ENCODE measurements around the gene PLCXD3.

GRCh38 chr5:39473276-39473769 lies 48.5 kb upstream of the DAB2 start:
- PRO-cap, 6 experiments: no peak in any of the 6 experiments
- RAMPAGE, long total RNA, 2 experiments: no peak in any of the 2 experiments
- RRBS: no CpG with 5 or more reads among the region's 3 CpGs

- PRO-cap, 6 experiments: no peak in any of the 6 experiments
- RAMPAGE, long total RNA, 2 experiments: no peak in any of the 2 experiments
- RRBS: no CpG with 5 or more reads among the region's 7 CpGs
These were observed 332.7 kb upstream of the DAB2 start for GRCh38 chr5:39757472-39757799.

DNA sequence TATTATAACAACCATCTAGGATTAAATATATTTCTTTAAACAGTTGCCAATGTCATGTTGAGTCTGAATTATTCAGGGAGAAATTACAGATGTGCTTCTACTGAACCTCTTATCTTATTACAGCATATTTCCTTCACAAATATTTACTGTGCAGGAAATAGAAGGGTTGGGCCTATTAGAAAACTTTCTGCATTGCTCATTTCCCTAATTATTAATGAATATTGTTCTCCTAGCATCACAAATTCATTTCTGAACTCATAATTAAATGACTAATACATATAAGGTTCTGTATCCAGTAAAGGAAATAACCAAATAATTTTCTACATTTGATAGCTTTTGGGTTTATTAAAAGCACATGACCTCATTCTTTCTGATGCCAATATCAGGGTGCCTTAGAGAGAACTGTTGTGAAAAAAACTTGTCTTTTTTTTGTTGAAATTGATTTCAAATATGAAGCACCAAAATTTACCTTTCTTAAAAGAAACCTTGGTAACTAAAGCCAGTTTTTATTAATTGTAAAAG lies 476.8 kb upstream of the PTGER4 start:
- PRO-cap, 6 experiments: peak in 2 of 6 experiments; most common plus-strand start position 376 of the sequence (in 1); most common minus-strand start position 85 of the sequence (in 1)
- RAMPAGE, long total RNA, 2 experiments: no peak in any of the 2 experiments

GRCh38 chr5:40442357-40442943 lies 237.3 kb upstream of the PTGER4 start:
- PRO-cap, 6 experiments: no peak in any of the 6 experiments
- RAMPAGE, long total RNA, 2 experiments: no peak in any of the 2 experiments
- RRBS: no CpG with 5 or more reads among the region's 3 CpGs

DNA sequence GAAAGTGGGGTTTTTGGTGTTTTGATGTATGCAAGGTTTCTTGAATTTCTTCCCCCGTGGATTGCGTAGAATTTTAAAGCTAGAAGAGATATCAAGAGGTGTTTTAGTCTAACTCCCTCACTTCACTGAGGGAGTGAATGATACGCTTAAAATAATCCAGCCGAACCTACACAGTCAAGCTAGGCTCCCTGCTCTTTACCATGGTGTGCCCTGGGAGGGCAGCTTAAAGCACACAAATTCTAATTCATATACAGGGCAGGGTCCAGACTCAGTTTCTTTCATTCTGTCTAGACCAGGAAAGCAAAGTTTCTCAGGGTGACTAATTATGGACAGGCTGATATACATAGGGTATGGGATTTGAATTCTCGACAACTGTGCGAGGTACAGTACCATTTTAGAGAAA lies 2.6 kb downstream of the PTGER4 start:
- PRO-cap, 6 experiments: no peak in any of the 6 experiments
- RAMPAGE, long total RNA, 2 experiments: no peak in any of the 2 experiments
- RRBS: no CpG with 5 or more reads among the region's 6 CpGs

- PRO-cap, 6 experiments: peak in 1 of 6 experiments; most common minus-strand start chr5:41509894 (in 1)
- RAMPAGE, long total RNA, 2 experiments: no peak in any of the 2 experiments
- RRBS: no CpG with 5 or more reads among the region's 36 CpGs
These were observed 820 bp downstream of the PLCXD3 start for GRCh38 chr5:41509350-41510211.

DNA sequence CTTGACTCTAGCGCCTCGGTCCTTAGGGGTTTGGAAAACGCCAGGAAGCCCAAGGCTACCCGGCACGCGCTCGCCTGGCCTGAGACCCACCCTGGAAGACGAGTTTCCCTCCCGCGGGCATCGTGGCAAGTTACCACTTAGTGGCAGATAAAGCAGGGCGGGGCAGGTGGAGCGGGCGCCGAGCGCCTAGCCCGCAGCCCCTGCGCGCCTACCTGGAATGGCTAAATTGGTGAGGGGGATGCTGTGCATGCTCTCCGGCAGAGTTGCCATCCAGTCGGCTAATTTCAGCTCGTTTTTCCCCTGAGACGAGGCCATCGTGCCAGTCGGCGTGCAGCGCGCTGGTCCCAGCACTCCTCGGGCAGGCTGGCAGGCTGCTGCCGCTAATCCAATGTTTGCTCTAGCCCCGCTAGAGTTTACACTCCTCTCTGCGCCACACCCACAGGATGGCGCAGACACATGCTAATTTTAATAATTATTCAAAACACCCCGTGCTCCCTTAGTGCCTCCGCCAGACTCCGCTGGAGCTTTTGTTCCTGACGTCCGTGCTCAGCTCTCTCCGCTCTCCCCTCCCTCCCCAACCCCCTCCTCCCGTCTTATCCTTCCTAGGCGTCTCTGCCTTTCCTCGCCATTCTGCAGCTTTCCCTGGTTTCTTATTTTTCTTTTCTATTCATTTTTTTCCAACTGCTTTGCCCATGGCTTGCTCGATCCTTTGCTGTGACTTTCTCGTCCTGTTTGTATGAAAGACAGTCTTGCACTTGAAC lies at the start of gene PLCXD3:
TSS of gene PLCXD3 (minus strand) at position 390 of the 761 bp plus-strand sequence.
- PRO-cap, 6 experiments: peak in 6 of 6 experiments; most common plus-strand start position 523 of the sequence (in 4); most common minus-strand start position 382 of the sequence (in 2)
- RAMPAGE, long total RNA, 2 experiments: start-site peak on the minus strand in 2 of 2 experiments, centred at positions 392 to 394 of the sequence, 783 to 855 reads per replicate
- RRBS: no CpG with 5 or more reads among the region's 44 CpGs

DNA sequence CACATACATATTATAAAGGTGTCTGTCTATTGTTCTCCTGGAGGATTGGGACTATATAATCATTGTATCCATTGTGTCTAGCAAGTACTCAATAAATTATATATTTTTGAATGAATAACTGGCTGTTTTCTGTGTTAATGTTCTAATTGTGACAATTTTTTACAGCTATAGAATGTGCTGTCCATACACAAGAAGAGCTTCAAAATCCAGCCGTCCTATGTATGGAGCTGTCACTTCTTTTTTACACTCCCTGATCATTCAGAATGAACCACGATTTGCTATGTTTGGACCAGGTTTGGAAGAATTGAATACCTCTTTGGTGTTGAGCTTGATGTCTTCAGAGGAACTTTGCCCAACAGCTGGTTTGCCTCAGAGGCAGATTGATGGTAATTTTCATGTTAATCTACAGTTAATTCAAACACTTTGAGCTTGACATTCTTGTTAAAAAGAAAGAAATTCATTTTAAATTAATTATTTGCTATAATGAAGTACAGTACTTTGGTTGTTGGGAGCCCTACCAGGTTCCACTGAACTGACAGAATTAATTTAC lies 4.5 kb downstream of the FBXO4 start:
- PRO-cap, 6 experiments: no peak in any of the 6 experiments
- RAMPAGE, long total RNA, 2 experiments: no peak in any of the 2 experiments
- RRBS: no CpG with 5 or more reads among the region's 2 CpGs

DNA sequence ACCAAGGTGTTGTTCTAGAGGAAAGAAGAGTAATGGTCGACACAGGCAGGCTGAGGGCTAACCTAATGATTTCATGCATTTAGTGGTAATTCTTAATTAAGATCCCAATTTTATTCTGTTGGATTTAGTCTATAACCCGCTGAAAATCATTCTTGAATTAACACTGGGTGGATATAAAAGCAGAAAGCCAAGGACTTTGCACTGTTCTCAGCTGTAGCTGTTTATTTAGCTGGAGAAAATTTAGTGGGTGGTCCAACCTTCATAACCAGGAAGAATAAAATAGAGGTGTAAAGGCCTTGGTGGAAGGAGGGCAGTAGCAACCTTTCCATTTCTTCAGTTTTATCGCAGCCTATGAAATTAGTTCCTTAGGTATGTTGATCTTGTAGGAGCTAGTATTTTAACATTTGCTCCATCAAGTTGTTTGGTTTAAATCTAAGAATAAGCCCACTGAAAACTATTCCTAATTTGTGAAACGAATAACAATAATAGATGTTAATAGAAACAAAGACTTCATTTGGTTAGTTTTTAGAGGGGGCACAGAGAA lies 92.3 kb downstream of the GHR start:
- PRO-cap, 6 experiments: no peak in any of the 6 experiments
- RAMPAGE, long total RNA, 2 experiments: no peak in any of the 2 experiments
- RRBS: no CpG with 5 or more reads among the region's 4 CpGs

DNA sequence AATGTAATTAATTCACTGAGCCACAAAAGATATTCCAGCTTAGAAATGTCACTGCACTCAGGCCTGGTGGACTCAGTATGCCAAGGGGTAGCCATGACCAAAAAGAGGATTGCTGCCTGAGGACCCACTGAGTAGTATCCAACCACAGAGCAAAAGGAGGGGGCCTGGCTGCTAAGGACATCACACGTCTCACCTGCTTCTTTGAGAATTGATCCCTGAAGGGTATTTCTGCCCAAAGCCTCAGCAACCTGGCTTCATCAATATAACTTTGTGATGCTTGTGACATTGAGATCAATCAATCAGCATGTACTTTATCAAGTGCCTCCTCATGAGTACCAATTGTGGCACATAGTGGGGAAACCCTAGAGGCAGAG lies 134.6 kb upstream of the CCDC152 start:
- PRO-cap, 6 experiments: no peak in any of the 6 experiments
- RAMPAGE, long total RNA, 2 experiments: no peak in any of the 2 experiments
- RRBS: no CpG with 5 or more reads among the region's 1 CpG

- PRO-cap, 6 experiments: no peak in any of the 6 experiments
- RAMPAGE, long total RNA, 2 experiments: no peak in any of the 2 experiments
- RRBS: no CpG with 5 or more reads among the region's 11 CpGs
These were observed 97.2 kb upstream of the SELENOP start for GRCh38 chr5:42908913-42909209.

DNA sequence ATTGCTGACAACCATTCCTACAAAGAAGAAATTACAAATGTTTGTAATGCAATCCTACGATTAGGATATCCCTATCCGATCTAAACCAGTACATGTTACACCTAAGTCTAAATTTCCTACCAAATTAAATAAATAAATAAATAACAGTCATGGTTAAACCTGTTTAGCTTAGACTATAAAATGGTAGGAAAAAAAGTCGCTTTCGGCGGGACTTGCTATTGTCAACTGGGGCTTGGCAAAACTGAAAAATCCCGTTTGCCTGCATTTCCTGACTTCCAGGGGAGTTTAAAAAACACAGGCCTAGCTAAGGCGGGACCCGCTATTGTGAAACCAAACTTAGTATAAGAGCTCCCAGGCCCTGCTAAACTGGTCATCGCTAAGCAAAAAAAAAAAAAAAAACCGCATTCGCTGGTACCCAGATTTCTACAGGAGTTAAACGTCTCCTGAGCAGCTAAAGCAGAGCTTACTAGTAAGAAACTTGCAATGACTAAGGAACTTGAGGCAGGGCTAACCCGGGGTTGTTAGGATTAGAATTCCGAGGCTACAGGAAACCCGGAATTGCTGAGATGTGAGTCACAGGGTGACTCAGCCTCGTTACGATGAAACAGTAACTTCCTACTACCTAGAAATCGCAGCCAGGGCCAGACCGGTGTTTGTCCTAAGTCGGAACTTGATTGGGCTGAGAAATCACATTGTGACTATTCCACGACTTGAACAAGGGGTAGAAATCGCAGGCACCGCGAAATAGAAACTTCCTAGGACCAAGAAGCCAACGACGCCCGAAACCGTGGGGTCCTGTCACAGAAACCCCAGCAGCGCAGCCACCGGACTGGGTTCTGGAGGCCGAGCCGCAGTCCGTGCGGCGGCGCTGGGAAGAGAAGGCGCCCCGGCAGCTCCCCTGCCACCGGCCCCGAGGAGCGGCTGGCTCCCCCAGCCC lies 89.6 kb downstream of the ANXA2R start:
- PRO-cap, 6 experiments: peak in 6 of 6 experiments; most common plus-strand start position 618 of the sequence (in 3); most common minus-strand start position 468 of the sequence (in 5)
- RAMPAGE, long total RNA, 2 experiments: no peak in any of the 2 experiments
- RRBS: 2% methylated on average over 14 of the region's 41 CpGs

GRCh38 chr5:42951183-42951901 lies 88.8 kb downstream of the ANXA2R start:
- PRO-cap, 6 experiments: peak in 6 of 6 experiments; most common plus-strand start chr5:42951643 (in 2); most common minus-strand start chr5:42951343 (in 6)
- RAMPAGE, long total RNA, 2 experiments: no peak in any of the 2 experiments
- RRBS: 4% methylated on average over 8 of the region's 57 CpGs

DNA sequence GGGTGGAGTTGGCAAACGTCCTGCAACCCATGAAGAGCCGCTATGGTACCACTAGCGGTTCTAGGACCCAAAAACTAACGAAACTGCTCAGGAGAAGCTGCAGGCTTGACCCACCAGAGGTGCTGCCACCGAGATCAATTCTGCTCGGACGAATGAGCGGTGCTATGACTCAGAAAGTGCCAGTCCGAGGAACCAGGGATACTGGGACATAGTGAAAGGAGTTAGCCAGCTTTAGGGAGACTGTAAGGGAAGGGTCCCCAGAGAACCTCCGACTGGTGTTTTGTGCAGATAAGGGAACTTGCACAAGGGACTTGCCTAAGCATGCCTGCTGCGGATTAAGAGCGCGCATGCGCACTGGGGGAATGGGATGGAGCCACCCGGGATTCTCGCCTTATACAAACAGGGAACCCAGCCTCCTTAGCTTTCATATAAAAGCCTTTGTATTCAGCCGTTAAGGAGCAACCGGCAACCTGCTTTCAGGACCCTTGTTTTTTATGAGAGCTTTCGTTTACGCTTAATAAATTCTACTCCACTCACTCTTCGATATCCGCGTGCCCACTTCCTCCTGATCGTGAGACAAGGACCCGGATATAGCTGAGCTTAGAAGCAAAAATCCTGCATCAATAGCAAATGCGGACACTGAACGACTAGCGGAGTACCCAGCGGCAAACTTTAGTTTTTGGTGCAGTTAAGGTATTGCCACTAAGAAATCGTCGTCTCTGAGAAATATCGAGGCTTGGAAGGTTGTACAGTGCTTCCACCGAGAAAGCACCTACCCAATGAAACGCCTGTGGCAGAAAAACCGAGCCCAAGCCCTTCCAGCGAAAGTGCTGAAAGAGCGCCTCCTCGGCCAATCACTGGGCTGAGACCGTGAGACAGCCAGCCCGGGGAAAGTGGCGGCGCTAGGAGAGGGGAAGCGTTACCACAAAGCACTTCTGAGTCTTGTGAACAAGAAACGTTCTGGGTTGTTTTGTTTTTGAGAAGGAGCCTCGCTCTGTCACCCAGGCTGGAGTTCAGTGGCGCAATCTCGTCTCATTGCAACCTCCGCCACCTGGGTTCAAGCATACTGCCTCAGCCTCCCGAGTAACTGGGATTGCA lies 32.4 kb downstream of the ANXA2R start:
- PRO-cap, 6 experiments: peak in 6 of 6 experiments; most common plus-strand start position 458 of the sequence (in 3); most common minus-strand start position 139 of the sequence (in 3)
- RAMPAGE, long total RNA, 2 experiments: no peak in any of the 2 experiments
- RRBS: 2% methylated on average over 6 of the region's 49 CpGs

- PRO-cap, 6 experiments: peak in 6 of 6 experiments; most common plus-strand start chr5:43020239 (in 3); most common minus-strand start chr5:43020181 (in 6)
- RAMPAGE, long total RNA, 2 experiments: no peak in any of the 2 experiments
- RRBS: no CpG with 5 or more reads among the region's 19 CpGs
These were observed 20.1 kb downstream of the ANXA2R start for GRCh38 chr5:43019958-43020402.

DNA sequence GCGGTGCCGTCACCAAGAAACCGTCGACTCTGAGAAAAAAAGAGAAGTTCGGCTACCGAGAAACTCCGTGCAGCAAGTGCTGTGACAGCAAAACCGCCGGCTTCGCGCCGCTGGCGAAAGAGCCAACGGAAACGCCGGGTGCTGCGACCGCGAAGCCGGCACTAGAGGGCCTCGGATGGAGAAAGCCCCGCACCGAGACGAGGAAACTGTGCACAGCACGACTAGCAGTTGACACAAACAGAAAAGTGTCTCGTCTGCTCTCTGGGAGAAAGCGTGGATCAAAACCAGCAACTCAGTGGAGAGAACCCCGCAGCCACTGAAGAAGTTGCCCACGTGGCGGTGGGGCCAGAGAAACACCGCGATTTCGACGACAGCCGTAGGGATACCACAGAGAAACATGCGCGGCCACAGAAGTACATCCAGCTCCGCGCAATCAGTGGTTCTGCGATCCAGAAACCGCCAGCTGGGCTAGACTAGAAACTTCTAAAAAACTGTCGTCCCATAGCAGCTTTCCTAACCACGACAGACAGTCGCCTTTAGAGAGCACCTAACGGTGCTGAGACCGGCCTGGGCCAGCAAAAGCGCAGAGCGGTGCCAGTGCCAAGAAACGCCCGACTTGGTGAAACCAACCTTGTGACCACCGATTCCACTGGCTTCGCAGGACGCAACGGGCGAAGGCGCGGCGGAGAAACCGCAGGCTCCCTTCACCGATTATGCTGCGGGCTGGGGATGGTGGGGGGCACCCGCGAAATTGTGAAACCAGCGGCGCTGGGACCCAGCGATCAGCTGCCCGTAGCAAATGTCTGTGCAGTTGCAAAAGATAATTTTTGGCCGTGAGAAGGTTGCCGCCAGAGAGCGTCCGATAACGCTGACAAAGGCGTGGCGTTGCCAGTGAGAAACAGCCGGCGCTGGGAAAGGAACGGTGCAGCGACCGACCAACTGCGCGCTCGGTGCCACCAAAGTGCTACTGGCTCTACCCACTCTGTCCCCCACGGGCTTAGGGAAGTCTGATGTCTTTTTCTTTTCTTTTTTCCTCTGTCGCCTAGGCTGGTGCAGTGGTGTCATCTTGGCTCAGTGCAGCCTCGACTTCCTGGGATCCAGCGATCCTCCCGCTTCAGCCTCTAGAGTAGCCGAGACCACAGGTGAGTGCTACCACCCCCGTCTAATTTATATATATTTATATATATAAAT lies 2.7 kb upstream of the ANXA2R start:
- PRO-cap, 6 experiments: peak in 6 of 6 experiments; most common plus-strand start position 891 of the sequence (in 6); most common minus-strand start position 788 of the sequence (in 4)
- RAMPAGE, long total RNA, 2 experiments: no peak in any of the 2 experiments
- RRBS: no CpG with 5 or more reads among the region's 89 CpGs

DNA sequence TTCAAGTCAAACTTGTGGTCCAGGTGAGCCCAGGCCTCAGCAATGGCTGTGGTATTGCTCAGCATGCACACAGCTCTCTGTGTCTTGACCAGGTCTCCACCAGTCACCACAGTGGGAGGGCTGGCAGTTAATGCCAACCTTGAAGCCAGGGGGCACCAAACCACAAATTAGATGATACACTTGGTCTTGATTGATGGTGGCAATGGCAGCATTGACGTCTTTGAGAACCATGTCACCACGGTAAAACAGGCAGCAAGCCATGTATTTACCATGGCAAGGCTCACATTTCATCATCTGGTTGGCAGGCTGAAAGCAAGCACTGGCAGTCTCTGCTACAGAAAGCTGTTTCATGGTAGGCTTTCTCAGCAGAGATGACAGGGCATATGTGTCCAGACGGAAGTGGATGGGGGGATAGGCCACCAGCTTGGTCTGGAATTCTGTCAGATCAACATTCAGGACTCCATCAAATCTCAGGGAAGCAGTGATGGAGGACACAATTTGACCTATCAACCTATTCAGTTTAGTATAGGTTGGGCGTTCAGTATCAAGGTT lies 40.0 kb downstream of the NIM1K start:
- PRO-cap, 6 experiments: no peak in any of the 6 experiments
- RAMPAGE, long total RNA, 2 experiments: no peak in any of the 2 experiments
- RRBS: no CpG with 5 or more reads among the region's 4 CpGs

GRCh38 chr5:43237047-43237381 lies 45.0 kb downstream of the NIM1K start:
- PRO-cap, 6 experiments: no peak in any of the 6 experiments
- RAMPAGE, long total RNA, 2 experiments: no peak in any of the 2 experiments
- RRBS: no CpG with 5 or more reads among the region's 1 CpG

DNA sequence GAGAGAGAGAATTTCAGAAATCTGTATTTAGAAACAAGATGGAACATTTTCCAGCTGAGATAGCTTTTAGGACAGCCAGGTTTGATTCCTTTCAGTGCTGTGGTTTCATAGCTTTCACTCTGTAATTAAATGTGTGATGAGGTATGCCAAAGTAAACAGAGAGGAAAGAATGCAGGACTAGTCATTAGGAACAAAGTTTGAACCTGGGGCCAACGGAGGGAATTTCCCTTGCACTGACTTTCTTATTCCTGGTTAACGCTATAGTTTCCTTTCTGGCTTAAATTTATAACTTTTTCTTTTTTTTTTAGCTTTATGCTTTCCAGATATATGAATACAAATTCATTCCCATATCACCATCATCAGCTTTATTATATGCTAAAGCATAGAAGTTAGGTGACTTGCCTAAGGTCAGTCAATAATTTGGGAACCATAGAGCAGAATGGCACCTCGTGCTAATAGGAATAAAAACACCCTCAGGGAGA lies 10.0 kb upstream of the CCL28 start:
- PRO-cap, 6 experiments: no peak in any of the 6 experiments
- RAMPAGE, long total RNA, 2 experiments: no peak in any of the 2 experiments
- RRBS: no CpG with 5 or more reads among the region's 3 CpGs

GRCh38 chr5:43483152-43483749 lies 414 bp downstream of the TMEM267 start:
- PRO-cap, 6 experiments: peak in 5 of 6 experiments; most common plus-strand start chr5:43483410 (in 3); most common minus-strand start chr5:43483253 (in 1)
- RAMPAGE, long total RNA, 2 experiments: no peak in any of the 2 experiments
- RRBS: 1% methylated on average over 23 of the region's 32 CpGs